Omental fat pad (tissue), 4 donors: ENCODE results near the gene MLLT6.

DNA sequence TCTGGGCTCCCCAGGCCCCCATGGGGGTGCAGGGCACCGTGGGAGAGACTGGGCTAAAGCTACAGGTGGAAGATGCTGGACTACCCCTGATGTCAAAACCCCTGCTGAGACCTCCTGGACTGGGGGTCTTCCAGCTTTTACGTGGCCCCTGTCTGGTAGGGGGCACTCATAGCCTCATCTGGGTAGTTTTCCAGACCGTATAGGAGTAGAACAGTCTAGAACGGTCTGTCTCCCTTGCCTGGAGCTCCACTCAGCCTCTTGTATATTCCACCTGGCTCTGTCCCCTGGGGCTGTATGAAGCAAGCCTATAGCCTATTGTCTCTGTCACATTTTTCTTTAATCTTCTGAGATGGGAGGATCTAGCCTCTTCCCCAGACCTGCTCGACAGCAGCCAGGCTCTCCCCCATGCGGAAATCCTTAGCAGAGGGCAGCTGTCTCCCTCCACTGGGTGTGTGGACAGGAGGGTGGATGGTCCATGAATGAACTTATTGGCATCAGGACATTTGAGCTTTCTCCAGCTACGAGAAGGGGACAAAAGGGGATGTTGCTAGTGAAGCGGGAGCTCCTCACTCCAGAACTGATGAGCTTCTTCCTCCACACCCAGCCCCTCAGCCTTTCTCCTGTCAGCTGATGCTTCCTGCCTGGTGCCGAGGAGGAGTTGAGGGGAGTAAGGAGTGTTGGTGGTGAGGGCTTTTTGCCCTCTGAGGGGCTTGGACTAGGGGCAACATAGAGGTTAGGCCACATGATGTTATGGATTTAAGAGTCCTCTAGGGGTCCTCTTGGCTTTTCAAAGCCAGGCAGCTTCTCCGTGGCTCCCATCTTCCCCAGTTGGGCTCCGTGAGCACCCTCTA lies 27.8 kb downstream of the ARHGAP23 start:
- PRO-cap: no peak
- RAMPAGE, long total RNA, 4 experiments: no peak in any of the 4 experiments

- PRO-cap: no peak
- RAMPAGE, long total RNA, 4 experiments: start-site peak on the plus strand in 1 of 4 experiments, at chr17:38464968-38465037 at its widest, 5 reads per replicate
These were observed 36.6 kb downstream of the ARHGAP23 start for GRCh38 chr17:38464582-38465644.

DNA sequence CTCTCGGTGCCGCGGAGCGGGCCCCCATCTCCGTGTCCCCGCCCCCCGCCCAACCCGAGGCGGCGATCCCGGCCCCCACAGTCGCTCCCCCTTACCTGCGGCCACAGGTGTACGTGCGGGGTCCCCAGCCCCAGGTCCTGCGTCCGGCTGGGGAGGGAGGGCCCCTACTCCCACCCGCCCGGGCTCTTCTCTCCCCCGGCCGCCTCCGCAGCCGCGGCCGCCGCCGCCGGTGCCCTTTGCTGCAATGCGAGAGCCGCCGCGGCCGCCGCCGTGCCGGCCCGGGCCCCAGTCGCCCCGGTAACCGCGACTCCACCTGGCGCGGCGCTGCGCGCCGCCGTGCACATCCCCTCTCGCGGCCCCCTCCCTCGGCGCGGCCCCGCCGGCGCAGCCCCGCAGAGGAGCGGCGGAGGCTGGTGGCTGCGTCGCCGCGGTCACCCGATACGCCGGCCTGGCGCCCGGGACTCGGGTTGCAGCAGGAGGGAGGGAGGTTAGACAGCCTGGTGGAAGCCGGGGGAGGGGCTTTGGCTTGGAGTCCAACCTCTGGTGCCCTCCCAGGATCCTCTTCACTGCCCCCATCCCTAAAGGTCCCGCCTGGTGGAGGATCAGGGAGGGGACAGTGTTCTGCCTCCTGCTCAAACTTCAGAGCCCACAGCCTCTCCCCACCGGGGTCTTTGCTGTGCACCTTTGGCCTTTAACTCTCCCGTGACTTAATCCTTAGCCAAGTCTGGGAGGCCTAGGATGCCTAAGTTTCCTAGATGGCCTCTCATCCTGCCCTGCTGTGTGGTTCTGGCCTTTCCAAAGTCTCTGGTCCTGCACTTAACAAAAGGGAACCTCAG lies 33.0 kb downstream of the SRCIN1 start:
- PRO-cap: no peak
- RAMPAGE, long total RNA, 4 experiments: no peak in any of the 4 experiments

DNA sequence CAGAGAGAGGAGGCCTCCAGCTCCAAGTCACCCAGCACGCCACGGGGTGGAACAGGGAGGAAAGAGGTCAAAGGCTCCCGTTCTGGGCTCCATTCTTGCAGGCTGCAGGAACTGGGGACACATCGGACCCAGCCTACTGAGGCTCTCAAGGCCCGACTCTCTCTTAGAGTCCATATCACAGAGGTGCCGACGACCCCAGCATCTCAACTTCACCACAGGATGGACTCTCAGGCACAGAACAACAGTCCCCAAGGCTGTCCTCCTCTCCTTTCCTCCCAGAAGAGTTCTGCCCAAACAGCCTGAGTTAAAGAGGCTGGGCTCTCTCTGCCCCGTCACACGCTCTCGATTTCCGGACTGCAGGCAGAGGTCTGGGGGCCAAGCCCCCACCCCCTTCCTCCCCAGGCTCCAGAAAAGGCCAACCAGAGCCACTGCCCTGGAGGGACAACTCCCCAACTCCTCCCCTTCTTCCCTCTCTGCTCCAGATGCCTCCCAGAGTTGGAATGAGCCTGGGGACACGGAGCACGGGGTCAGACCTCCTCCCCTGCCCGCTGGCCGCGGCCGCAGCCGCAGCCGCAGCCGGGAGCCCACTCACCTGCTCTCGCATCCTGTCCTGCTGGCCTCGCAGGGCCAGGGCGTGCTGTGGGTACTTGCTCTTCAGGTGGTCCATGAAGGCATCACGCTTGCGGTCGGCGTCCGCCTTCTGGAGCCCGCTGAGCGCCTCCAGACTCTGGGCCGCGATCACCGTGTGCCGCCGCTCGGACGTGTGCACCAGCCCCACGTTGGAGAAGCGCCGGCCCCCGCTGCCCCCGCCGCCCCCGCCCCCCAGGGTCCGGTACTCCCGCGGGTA lies 27.6 kb downstream of the SRCIN1 start:
- PRO-cap: no peak
- RAMPAGE, long total RNA, 4 experiments: no peak in any of the 4 experiments

DNA sequence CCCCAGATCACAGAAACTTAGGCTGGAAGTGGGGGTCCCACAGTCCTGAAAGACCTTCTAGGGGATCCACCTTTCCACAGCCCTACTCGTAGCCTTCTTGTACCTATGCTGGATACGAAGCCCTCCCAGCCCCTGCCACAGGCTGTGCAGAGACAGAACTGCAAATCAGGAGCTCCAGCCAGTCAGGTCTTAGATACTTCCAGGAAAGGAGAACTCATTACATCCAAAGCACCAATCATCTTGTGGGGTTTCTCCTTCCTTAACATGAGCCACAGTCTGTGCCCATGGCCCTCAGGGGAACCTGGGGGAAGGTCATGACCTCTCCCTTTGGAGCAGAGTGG lies 14.8 kb downstream of the SRCIN1 start:
- PRO-cap: no peak
- RAMPAGE, long total RNA, 4 experiments: no peak in any of the 4 experiments

- PRO-cap: no peak
- RAMPAGE, long total RNA, 4 experiments: no peak in any of the 4 experiments
These were observed 8.4 kb upstream of the SRCIN1 start for GRCh38 chr17:38614074-38614621.

DNA sequence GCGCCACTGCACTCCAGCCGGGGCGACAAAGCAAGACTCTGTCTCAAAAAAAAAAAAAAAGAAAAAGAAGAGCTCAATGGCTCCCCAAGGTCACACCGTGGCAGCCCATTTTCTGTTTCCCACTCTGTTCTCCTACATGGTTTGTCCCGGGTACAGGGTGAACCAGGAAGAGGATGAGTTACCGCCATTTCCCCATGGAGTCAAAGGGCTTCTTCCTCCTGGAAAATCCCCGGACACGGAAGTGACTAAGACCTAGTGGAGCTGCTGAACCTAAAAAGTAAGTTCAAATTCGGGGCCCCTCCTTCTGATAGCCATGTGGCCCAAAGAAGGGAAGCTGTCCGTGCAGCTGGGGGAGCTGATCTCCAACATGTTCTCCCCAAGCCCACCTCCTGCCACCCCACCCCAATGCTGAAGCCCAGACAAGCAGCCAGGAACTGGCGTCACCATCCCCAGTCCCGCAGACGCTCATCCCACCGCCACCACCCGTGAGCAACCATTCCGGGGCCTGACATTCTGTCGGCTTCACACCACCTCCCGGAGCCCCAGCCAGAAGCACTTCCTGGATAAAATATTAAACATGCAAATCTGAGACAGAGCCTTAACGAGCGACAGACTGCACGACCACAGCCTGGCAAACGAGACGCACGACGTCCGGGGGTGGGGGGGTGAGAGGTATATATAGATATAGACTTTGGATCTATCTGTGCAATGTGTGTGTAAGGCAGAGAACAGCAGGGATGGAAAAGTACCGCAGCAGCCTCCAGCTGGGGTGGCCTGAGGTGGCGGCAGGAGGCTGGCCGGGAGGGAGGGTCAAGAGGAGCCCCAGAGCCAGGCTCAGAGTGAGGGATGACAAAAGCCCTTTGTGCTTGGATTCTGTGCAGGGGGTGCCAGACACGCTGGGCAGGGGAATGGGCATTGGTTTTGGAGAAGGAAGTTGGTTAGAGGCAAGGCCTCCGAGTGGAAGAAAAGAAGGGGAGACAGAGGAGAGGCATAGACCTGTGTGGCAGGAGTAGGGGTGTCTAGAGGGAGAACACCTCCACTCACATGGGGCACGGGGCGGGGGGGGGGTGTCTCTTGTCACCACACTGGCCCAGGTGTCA lies 17.5 kb downstream of the EPOP start:
- PRO-cap: no peak
- RAMPAGE, long total RNA, 4 experiments: no peak in any of the 4 experiments

GRCh38 chr17:38704765-38705801 lies at the start of gene MLLT6:
MLLT6 (plus strand) TSS chr17:38705273.
- PRO-cap: unidirectional peak, plus-strand start at chr17:38705169
- RAMPAGE, long total RNA, 4 experiments: start-site peak on the minus strand in 1 of 4 experiments, at chr17:38705114-38705174 at its widest, 8 reads per replicate

- PRO-cap: no peak
- RAMPAGE, long total RNA, 4 experiments: no peak in any of the 4 experiments
These were observed 607 bp upstream of the PCGF2 start for GRCh38 chr17:38748723-38749162.

- PRO-cap: no peak
- RAMPAGE, long total RNA, 4 experiments: no peak in any of the 4 experiments
These were observed 13.0 kb downstream of the PSMB3 start for GRCh38 chr17:38765436-38766039.

- PRO-cap: no peak
- RAMPAGE, long total RNA, 4 experiments: no peak in any of the 4 experiments
These were observed 2.9 kb downstream of the PIP4K2B start for GRCh38 chr17:38796493-38796840.

- PRO-cap: no peak
- RAMPAGE, long total RNA, 4 experiments: no peak in any of the 4 experiments
These were observed 410 bp upstream of the CWC25 start for GRCh38 chr17:38825536-38825925.

DNA sequence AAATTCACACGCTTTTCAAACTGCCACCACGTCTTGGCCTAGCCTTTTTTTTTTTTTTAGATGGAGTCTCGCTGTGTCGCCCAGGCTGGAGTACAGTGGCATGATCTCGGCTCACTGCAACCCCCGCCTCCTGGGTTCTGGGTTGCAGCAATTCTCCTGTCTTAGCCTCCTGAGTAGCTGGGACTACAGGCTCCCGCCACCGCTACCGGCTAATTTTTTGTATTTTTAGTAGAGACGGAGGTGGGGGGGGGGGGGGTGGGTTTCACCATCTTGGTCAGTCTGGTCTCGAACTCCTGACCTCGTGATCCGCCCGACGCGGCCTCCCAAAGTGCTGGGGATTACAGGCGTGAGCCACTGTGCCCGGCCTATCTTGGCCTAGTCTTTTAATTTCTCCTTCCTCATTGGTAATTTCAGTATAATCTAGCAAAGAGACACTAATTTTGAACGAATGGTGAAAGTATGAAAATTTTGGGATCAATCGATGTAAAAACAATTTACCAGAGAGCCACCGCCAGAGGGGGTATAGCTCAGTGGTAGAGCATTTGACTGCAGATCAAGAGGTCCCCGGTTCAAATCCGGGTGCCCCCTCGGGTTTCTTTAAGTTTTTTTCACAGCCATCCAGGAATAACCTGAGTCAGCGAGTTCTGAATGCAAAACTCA lies 2.6 kb upstream of the LASP1 start:
- PRO-cap: no peak
- RAMPAGE, long total RNA, 4 experiments: no peak in any of the 4 experiments

- PRO-cap: no peak
- RAMPAGE, long total RNA, 4 experiments: no peak in any of the 4 experiments
These were observed 11.6 kb downstream of the LASP1 start for GRCh38 chr17:38881467-38881833.

GRCh38 chr17:38886378-38886949 lies 16.6 kb downstream of the LASP1 start:
- PRO-cap: no peak
- RAMPAGE, long total RNA, 4 experiments: no peak in any of the 4 experiments

- PRO-cap: no peak
- RAMPAGE, long total RNA, 4 experiments: no peak in any of the 4 experiments
These were observed 23.6 kb downstream of the LASP1 start for GRCh38 chr17:38893194-38894078.

- PRO-cap: no peak
- RAMPAGE, long total RNA, 4 experiments: no peak in any of the 4 experiments
These were observed 27.8 kb downstream of the LASP1 start for GRCh38 chr17:38897729-38898077.

DNA sequence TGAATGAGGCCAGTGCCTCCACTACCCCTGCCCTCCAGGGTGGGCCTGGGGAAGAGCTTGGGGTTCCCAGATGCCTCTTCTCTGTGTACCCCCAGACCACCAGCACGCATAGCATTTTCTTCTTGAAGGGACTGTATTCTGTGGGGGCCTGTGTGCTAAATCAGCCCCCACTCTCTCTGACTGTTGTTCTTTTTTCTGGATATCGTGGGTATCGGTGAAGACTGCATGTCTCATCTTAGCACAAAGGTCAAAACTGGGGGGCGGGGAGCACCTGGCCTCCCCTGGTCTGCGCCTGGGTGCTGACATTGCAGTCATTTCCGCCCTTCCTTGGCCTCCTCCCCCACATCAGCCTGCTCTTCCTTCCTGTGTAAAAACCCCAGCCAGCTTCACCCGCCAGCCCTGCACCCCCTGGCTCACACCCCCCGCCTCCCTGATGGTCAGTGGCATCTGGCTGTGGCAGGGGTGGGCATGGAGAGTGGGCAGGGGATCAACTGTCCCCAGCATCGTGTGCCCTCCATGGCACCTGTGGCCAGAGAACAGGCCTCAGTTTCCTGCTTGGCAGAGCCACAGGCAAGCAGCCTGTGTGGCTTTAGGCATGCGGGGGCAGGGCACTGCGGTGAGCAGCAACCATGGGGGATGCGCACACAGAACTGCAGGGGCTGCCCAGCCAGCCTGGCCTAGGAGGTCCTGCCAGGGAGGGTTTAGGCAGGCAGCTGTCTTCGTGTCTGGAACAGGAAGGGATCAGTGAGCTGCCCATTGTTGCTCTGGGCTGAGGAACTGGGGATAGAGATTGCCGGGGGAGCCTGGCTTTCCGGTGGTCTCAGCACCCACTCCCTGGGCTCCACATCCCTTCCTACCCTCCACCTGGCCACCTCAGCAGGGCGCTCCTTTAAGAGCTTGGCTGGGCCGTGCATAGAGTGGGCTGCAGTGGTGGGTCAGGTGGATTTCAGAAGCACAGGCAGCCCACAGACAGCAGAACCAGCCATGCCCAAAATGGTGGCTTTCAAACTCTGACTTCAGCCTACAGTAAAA lies 29.1 kb downstream of the LASP1 start:
- PRO-cap: no peak
- RAMPAGE, long total RNA, 4 experiments: no peak in any of the 4 experiments

- PRO-cap: no peak
- RAMPAGE, long total RNA, 4 experiments: no peak in any of the 4 experiments
These were observed 54.9 kb downstream of the PLXDC1 start for GRCh38 chr17:39096512-39096865.

- PRO-cap: no peak
- RAMPAGE, long total RNA, 4 experiments: no peak in any of the 4 experiments
These were observed 40.9 kb downstream of the PLXDC1 start for GRCh38 chr17:39110294-39111132.